Placental pericyte (primary cell): ENCODE measurements around the gene WARS1.

DNA sequence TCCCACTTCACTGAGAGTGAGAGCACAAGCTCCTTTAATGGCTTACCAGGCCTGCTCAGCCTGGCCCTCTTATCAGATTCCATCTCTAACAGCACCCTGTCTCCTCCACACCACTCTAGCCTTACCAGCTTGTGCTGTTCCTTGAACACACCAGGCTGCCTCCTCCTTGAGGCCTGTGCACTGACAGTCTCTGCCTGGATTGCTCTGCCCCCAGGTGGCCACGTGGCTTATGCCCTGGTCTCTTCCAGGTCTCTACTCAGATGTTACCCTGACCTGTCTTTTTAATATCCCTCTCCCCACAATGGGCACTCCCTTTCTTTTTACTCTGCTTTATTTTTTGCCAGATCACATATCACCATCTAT lies 40.0 kb upstream of the EVL start:
- CAGE, long polyA plus RNA, result no peak

- CAGE, long polyA plus RNA, result no peak
These were observed 1.0 kb downstream of the EVL start for GRCh38 chr14:100066253-100066668.

- CAGE, long polyA plus RNA, result no peak
These were observed 5.0 kb downstream of the EVL start for GRCh38 chr14:100070083-100070693.

- CAGE, long polyA plus RNA, result no peak
These were observed 28.0 kb downstream of the EVL start for GRCh38 chr14:100093224-100093626.

DNA sequence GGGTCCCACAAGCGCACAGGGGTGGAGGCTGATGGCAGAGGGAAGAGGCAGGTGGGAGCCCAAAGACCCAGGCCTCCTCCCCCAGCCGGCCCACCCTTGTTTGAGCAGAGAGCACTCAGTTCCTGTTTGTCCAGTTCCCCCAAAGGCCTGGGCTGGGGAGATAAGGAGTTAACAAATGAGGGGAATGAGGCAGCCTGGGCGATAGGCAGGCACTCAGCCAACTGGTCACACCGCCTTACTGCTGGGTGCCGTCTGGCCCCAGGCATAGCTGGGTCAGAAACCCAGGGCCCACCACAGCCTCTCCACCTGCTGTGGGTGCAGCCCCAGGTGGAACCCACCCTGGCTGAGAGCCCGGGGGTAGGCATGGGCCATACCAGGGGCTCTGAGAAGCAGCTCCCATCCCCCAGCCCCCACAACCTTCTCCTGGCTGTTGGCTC lies 16.8 kb downstream of the DEGS2 start:
- CAGE, long polyA plus RNA, result no peak

DNA sequence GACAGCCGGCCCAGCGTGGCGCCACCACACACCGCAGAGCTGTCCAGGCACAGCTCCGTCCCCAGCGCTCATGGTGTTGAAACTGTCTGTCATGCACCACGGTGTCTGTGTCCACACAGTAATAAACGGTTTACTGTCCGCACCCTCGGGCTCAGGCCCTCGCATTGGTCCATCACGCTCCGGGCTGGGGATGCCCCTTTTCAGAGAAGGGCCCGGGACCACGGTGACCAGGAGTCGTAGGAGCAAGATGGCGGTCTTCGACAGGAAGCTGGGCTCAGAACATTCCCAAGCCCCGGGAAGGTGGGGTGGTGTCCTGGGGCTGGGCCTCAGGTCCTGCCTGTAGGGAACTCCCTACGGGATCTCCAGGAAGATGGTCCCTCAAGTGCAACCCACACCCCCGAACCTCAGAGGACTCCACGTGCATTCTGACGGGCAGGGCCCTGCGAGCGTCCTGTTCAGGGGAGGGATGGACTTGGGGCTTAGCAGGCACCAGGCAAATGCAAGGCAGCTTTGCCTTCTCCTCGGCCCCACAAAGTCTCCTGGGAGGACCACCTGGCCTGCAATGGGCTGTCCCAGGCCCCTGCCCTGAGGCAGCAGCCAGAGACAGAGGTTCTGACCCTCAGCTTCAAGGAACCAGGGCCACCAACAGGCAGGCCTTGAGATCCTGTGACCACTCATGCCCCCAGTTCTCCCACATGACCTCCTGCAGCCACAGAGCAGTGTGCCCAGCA lies 15.2 kb downstream of the DEGS2 start:
- CAGE, long polyA plus RNA, result no peak

DNA sequence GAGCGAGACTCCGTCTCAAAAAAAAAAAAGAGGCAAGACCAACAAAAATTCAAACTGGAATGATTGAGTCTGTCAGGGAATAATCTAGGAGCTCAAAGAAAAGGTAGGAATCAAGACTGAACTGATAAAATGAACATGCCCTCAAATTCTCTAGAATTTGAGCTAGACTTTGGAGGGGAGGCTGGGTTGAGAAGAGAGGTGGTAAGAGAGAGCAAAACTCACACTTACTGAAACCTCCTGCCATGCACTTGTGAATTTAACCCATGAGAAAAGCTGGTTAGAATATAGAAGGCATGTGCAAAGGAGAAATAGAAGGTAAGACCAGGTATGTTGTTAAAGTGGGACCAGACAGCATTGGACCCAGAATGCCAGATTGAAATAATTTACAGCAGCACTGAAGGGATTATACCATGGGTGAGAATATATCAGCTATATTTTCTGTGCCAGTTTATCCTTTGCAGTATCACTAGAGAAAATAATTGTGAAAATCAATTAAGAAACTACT lies 20.6 kb downstream of the YY1 start:
- CAGE, long polyA plus RNA, result no peak

DNA sequence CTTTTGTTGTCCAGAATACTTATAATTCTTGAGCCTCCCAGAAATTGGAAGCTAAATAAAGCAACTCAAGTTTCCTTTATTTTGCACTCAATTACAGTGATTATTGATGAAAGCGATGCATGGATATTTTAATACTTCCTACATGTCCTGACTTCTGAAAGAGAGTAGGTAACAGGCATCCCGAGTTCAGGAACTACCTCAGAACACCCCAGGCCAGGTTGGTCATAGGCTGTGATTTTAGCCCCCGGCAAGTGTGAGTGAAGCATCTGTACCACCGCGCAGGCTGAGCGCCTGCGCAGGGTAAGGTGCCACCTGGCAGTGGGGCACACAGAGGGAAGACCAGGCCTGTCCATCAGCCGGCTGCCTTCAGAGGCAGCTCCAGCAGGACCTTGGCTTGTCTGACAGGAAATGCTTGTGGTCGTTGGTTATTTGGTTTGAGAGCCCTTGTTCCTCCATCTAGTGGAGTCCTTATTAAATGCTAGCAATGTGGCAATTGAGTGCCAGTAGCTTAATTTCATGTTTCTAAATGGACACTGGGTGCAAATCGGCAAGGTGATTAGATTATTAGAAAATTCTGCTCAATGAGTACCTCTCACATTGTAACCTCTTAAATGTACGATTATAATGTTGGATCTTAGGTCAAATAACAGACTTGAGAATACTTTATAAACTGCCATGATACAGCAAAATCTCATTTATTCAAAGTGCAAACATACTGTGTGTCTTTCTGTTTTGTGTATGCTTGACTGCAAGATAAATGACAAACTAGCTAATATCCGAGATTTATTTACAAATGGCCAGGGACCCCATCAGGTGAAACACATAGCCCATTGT lies 27.5 kb downstream of the SLC25A29 start:
- CAGE, long polyA plus RNA, result no peak

GRCh38 chr14:100303096-100304275 lies 2.8 kb downstream of the SLC25A29 start:
- CAGE, long polyA plus RNA, result no peak

GRCh38 chr14:100323622-100324244 lies 594 bp downstream of the SLC25A47 start:
- CAGE, long polyA plus RNA, result no peak

DNA sequence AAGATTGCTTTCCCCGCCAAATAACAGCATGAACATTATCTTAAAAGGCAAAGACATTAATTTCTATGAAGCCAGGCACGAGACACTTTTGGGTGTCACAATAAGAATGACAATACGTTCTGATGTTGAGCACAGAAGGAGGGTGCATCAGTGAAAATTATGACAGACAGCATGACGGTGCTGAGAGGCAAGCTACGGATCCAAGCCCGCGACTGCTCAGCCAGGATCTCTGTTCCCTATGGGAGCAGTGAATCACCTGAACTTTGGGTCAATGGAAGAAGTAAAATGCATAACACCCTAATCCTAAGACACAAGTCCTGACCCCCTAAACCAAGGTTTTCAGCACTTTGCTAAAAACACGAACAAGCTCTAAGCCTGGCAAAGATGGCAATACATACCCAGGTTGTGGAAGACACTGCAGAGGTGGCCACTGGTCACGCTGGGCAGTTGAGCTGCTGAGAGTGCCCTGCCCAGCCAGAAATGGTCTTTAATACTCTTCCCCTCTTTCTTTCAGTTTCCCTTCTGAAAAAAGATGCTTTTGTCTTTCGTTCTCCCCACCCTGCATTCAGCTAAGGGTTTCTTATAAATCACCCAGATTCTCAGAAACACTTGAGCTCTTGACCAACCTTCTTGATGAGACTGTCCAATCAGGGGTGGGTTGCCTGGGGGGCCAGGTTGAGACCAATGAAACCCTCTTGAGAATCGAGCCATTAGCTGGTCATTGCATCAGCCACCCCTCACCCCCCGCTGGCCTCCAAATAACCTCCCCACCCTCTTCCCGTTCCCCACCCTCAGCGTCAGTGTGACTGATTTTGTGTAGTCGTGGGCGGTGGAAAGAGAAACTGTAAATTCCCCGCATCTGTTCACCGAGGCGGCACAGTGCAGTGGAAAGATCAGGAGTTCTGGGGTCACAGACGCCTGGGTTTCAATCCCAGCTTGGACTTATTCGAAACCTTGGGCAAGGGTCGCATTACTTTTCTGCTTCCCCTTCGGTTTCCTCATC lies at the start of gene WARS1:
WARS1 (minus strand) TSS at position 463 of the 1,003 bp plus-strand sequence.
- CAGE, long polyA plus RNA, result no peak

DNA sequence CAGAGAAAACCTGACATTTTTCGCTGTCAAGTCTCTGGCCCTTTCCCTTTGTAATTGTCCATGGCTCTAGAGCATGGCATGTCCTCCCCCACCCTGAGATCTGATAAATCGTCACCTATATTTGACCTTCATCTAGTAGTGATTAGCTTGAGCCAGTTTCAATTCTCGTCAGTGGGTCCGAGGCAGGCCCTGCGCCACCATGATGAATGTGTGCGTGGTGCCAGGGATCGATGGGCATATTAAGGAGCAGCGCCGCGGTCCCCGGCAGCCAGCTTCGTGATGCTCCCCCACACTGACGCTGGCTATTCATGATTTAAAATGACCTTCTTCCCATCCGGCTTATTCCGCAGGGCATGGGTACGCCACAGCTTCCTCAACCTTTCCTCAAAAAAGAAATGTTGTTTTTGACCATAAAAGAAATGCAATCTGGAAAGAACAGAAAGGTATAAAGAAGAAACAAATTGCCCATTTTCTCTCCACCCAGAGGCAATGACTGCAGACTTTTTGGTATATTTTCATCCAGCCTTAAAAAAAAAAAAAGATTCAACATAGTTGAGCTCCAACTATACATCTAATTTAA lies 14.9 kb downstream of the WDR25 start:
- CAGE, long polyA plus RNA, result no peak

GRCh38 chr14:100665227-100666217 lies 61.2 kb upstream of the DLK1 start:
- CAGE, long polyA plus RNA, result no peak

GRCh38 chr14:100669283-100670021 lies 57.2 kb upstream of the DLK1 start:
- CAGE, long polyA plus RNA, result no peak

GRCh38 chr14:100677490-100678572 lies 48.9 kb upstream of the DLK1 start:
- CAGE, long polyA plus RNA, result no peak

GRCh38 chr14:100680484-100681255 lies 46.0 kb upstream of the DLK1 start:
- CAGE, long polyA plus RNA, result no peak

DNA sequence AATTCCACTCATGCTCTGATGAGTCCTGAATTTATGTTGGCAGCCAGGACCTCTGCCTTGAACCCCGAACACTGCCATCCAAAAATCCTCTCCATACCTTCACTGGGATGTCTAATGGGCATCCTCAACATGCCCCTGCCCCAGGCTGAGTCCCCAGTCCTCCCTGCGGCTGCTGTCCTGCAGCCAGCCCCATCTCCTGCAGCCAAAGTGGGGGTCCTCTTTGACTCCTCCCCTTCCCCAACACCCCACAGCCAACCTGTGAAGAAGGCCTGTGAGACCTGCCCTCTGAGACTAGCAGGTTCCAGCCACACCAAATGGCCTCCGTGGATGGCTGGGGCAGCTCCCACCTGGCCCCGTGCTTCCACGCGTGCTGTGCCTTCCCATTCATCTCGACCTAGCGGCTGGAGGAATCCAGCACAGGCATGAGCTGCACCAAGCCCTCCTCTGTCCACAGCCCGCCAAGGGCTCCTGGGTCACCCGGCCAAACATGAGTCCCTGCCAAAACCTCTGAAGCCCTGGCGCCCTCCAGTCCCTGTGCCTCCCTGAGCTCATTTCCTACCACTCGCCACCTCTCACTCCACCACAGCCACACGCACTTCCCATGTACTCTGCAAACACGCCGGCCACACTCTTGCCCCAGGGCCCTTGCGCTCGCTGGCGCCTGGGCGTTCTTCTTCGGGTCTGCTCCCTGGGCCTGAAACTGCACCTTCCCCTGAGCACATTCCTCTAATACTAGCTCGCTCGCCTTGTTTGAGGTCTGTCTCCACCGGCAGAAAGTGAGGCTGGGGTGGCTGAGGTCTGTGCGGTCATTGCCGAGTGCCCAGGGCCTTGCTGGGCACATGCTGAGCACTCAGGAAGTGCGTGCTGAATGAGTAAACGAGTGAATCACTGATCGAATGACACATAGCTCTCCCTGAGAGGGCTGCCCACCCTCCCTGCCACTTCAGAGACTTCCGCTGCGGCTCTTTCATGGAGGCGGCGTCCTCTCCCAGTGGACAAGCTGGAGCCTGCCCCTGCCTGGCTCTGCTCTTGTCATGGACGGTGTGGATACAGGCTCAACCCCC lies 33.9 kb upstream of the DLK1 start:
- CAGE, long polyA plus RNA, result no peak

GRCh38 chr14:100771156-100771643 lies 44.5 kb downstream of the DLK1 start:
- CAGE, long polyA plus RNA, result no peak

DNA sequence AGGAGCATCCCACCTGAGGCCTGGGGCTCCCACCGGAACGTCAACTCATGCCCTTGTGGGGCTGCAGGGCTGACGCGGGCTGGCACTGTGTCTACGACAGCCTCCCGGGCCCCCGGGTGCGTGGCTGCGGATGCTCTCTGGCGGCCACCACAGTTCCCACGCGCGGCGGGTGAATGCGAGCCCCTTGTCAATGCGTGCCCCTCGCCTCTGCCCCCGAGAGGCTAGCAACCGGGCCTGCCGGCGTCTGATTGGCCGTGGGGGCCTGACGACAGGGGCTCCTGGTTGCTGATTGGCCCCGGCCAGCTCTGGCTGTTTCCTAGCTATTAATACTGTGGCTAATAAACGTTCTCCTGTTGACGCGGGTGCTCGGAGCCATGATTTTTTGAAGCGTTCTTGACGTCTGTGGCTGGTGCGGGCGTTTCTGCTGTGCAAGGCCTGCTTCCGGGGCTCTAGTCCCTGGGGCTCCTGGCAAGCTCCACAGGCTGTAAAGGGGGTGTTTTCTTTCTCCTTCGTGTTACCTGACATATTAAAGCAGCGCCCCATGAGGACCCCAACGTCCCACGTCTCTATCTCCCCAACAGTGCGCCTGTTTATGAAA lies 79.3 kb downstream of the RTL1 start:
- CAGE, long polyA plus RNA, result no peak

- CAGE, long polyA plus RNA, result no peak
These were observed 74.2 kb downstream of the RTL1 start for GRCh38 chr14:100828988-100829958.